Metanephros (tissue), 2 donors: ENCODE measurements around a stretch of chr12.

GRCh38 chr12:93219704-93220478 lies 157.8 kb upstream of the NUDT4 start:
- RAMPAGE, long total RNA: no peak

- RAMPAGE, long total RNA: no peak
Observed at GRCh38 chr12:93376276-93377389, 1.1 kb upstream of the NUDT4 start.

DNA sequence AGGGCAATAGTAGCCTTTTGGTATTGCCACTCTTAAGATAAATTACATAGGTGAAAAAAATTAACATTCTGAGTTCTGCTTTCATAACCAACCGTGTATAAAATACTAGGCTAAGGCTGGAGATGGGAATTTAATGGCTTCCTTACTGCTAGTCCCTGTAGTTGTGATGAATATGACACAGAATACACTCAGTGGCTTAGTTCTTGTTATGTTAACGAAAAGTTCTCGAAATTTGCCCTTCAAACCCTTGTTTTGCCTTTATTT lies 1.5 kb downstream of the NUDT4 start:
- RAMPAGE, long total RNA: no peak

GRCh38 chr12:93414427-93414977 lies 27.2 kb downstream of the UBE2N start:
- RAMPAGE, long total RNA: no peak

DNA sequence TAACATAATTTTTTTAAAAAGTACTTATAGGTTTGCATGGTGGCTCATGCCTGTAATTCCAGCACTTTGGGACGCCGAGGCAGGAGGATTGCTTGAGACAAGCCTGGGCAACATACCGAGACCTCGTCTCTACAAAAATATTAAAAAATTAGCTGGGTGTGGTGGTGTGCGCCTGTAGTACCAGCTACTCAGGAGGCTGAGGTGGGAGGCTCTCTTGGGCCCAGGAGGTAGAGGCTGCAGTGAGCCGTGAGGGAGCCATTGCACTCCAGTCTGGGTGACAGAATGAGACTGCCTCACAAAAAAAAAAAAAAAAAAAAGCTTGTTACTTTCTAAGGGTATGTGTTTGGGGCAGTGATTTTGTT lies 354 bp upstream of the MRPL42 start:
- RAMPAGE, long total RNA: no peak

- RAMPAGE, long total RNA: no peak
Observed at GRCh38 chr12:93894365-93895447, 217.5 kb downstream of the CRADD start.

DNA sequence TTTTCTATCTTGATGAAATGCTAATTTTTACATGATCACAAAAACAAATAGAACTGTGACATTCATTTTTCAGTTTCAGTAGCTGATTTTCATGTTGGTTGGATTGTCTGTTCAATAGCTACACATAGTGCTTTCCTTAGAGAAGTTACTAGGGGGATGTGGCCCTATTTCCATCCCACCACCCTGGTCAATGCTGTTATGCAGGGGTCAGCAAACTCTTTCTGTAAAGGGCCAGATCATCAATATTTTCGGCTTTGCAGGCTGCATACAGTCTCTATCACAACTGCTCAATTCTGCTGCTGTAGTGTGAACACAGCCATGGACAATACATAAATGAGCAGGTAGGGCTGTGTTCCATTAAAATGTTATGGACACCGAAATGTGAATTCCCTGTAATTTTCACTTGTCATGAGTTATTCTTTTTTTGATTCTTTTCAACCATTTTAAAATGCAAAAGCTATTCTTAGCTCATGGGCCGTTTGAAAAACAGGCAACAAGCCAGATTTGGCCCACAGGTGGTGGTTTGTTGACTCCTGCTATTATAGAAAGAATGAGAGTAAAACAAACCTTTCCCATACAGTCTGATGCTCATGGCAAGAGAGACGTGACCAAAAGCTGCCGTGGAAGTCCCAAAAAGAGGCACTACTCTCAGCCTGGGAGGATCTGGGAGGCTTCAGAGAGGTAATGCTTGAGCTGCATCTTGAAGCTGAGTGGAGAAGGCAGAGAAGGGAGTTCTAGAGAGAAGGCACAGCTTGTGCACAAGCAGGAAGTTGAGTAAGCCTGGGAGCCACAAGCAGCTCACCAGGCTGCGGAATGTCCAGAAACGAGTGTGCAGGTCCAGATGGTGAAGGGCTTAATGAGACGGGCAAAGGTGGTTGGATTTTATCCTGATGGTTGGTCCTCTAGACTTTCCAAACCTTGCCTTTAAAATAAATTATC lies 9.4 kb downstream of the PLXNC1 start:
- RAMPAGE, long total RNA: no peak

DNA sequence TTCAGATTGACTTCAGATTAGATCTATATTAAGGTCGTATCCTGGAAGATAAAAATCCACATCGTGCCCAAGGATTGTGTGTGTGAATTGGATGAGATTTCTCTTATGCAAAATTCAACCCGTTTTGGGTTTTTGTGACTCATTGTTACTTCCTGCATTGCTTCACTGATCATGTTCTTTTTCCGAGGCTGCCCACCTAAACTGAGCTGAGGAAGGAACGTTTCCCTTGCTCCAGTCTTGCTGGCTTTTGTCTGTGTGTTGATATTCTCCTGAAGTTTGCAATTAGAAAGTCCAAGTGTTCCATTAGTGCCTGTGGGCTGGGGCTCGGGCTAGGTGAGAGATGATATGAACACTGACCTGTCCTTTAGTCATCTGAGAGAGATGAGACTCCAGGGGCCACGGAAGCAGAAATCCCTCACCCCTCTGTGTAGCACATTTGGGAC lies 27.7 kb downstream of the PLXNC1 start:
- RAMPAGE, long total RNA: no peak

- RAMPAGE, long total RNA: no peak
Observed at GRCh38 chr12:94240063-94240854, 91.9 kb downstream of the PLXNC1 start.

DNA sequence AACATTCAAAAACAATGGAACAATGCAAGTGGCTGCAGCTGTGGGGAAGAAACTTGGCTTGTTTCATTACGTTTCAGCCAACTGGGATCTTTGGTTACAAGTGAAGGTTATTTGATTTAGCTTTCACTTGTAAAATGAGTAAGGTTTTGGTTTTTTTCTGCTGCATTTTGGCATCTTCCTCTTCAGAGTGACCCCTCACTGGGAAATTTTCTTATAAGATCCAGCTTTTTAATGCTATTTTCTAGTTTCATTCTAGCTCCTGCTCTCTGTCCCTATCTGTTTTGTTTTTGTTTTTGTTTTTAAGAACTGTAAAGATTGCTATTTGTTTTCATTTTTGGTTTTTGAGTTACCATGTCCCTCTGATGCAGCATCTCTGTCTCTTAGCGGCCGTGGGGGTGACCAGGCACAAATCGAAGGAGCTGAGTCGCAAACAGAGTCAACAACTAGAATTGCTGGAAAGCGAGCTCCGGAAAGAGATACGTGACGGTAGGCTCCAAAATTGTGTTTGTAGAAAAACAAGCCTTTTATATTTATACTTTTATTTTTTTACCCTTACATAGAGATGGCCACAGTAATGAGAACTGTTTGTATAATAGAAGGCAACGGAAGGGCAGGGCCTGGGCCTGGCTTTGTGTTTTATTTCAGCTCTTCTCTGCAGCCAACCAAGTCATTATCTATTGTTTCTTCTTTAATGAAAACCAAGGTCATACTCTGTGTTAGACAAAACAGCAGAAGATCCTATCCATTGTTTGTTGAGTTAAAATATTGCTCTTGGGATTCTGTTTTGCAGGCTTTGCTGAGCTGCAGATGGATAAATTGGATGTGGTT lies 106.2 kb downstream of the PLXNC1 start:
- RAMPAGE, long total RNA: no peak

DNA sequence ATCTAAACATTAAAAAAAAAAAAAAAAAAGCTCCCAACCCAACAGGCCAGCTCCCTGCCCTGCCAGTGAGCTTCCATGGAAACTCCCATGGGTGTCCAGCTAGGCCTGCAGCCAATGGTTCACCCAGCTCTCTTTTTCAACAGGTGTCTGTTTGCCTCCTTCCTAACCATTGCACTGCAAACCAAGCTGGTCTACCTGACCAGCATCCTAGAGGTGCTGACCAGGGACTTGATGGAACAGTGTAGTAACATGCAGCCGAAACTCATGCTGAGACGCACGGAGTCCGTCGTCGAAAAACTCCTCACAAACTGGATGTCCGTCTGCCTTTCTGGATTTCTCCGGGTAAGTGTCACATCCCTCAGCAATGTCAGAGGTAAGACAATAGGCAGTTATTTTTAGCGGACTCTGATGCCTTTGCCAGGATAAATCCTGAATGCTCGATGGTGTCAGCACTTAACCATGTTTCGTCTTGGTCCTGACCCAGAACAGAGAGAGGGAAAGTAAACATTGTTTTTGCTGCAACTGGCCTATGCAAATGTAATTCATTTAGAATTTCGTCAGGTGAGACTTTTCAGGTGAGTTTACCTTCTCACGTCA lies 112.2 kb downstream of the PLXNC1 start:
- RAMPAGE, long total RNA: no peak

GRCh38 chr12:94322663-94323036 lies 137.0 kb downstream of the CEP83 start:
- RAMPAGE, long total RNA: no peak

DNA sequence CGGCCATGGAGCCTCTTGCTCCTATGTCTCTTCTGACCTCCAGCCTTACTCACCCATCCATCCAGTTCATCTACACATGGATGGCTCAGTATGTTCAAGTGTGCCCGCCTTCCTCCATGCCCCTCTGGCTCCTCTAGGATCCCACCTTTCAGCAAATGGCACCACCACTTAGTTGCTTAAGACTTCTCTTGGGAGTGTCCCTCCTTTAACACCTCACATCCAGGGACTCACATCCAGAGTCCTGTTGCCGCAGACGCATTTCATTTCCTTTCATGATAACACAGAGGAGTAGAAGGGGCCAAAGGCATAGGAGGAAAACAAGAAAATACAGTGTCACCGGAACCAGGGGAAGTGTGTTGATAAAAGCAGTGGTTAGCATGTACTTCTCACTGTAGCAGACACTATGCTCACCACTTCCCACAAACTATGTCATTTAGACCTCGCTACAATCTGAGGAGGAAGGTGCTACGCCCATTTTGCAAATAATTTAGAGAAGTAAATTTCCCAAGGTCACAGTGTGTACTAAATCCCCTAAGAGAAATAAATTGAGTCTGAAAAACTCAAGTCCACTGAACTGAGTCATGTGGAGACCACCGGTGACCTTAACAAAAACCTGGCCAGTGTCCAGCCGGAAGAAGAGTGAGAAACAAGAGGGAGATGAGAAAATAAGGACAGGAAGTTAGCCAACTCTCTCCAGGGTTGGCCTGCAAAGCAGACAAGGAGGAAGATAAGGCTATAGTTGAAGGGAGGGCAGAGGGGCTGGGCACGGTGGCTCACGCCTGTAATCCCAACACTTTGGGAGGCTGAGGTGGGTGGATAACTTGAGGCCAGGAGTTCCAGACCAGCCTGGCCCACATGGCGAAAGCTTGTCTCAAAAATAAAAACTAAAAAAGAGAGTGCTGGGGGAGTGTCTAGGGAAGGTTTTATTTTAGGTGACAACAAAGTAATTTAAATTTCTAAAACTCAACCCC lies 25.7 kb upstream of the TMCC3 start:
- RAMPAGE, long total RNA: no peak

DNA sequence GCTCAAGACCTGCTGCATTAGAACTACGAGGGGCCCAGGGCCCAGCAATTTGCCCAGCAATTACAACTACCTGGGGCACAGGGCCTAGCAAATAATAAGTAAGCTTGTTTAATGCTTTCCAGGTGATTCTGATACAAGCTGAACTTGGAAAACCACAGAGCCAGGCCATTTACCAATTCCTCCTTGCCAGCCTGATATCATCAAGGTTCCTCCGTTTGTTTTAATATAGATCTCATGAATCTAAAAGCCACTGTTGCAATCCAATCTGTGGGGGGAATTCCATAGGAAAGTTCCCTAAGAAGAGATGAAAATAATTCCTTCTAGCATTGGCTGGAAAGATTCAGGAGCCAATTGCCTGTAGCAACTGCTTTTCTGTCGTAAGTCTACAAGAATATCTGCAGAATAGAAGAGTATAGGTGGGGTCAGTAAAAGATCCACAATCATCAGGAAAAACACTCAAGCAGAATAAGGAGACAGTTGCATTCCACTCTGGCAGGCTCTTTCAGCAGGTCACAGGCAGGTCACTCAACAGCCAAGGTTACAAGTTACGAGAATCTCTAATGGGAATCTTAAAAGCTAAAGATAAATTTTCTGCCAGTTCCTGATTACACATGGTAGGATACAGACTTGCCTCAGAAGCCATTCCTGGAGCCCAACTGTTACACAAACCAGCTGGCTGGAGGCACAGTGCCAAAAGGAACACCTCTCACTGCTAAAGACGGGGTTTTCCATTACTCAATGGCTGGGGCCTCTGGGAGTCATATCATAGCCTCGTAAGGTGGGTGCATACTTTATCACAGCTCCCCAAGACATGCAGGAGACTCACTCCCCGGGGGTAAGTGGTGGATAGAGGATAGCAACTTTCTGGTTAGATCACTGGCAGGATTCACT lies 43.7 kb downstream of the FGD6 start:
- RAMPAGE, long total RNA: no peak

GRCh38 chr12:95209101-95210060 lies 7.9 kb downstream of the FGD6 start:
- RAMPAGE, long total RNA: no peak

DNA sequence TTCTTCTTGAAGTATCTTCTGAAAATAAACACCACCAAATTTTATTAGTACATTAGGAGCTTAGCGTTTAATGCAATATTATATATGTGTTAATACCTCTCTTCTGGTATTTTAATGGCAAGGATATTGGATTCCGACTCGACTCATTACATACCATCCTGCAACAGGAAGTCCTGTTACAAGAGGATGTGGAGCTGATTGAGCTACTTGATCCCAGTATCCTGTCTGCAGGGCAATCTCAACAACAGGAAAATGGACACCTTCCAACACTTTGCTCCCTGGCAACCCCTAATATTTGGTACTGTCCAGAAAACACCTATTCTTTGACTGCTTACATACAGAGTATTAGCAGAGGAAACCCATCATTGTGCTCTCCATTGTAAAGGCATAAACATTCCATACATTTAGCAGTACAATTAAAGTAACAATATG lies 45.2 kb downstream of the VEZT start:
- RAMPAGE, long total RNA: no peak

GRCh38 chr12:95300090-95301118 lies 82.8 kb downstream of the VEZT start:
- RAMPAGE, long total RNA: no peak

- RAMPAGE, long total RNA: no peak
Observed at GRCh38 chr12:95385365-95385717, 88.6 kb upstream of the METAP2 start.

- RAMPAGE, long total RNA: no peak
Observed at GRCh38 chr12:95548074-95548632, 3.1 kb downstream of the USP44 start.

GRCh38 chr12:95653751-95654546 lies 102.7 kb upstream of the USP44 start:
- RAMPAGE, long total RNA: no peak